Heart left ventricle (tissue), 7 donors: ENCODE data around the genes GOLGA8M, ENTREP2 and TRPM1.

GRCh38 chr15:28509130-28509572 is 23.6 kb downstream of the GOLGA8G start:
- PRO-cap, 6 experiments = no peak in any of the 6 experiments
- RAMPAGE, long total RNA, 2 experiments = no peak in any of the 2 experiments
- RRBS = no CpG with 5 or more reads among the region's 20 CpGs

DNA sequence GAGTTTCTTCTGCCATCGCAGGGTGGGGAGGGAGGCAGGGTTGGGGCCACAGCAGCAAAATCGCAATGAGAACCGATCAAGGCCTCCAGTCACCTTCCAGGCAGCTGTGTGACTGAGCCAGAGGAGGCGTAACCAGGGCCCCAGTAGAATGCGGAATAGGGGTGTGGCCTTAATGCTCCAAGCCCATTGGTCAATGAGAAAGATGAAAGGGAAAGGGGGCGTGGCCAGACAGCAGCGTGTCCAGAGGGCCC is at the start of gene GOLGA8M:
Gene GOLGA8M, minus strand, starts transcription at position 114 of the 251 bp plus-strand sequence.
- PRO-cap, 6 experiments = no peak in any of the 6 experiments
- RAMPAGE, long total RNA, 2 experiments = no peak in any of the 2 experiments
- RRBS = no CpG with 5 or more reads among the region's 7 CpGs

GRCh38 chr15:28737538-28738260 is 25.5 kb upstream of the GOLGA8M start:
- PRO-cap, 6 experiments = peak in 6 of 6 experiments; most common plus-strand start chr15:28737854 (in 4); most common minus-strand start chr15:28737667 (in 1)
- RAMPAGE, long total RNA, 2 experiments = no peak in any of the 2 experiments
- RRBS = no CpG with 5 or more reads among the region's 105 CpGs

DNA sequence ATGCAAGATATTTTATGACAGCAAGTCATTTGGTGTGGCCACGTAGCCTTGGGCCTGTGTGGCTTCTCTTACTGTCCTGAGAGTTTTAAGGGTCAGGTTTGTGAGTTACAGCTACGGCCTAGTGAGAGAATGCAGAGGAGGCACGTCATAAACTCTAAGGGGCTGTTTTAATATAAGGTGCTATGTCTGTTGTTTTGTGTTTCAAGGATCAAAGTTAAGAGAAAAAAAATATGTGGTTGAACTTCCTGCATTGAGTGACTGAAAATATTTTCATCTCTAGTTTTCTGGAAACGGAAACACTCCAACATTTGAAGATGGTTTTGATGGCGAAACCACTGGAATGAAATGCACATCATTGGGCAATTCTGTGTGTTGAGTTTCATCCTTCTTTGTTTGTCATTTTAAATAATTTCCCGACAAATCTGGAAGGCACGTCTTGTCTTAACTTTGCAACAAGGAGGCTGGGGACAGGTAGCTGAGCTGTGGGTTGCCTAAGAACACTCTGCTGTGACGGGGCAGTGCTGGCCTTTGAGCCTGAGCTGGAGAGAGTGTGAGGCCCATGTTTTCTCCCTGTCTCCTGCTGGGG is 5.1 kb downstream of the APBA2 start:
- PRO-cap, 6 experiments = no peak in any of the 6 experiments
- RAMPAGE, long total RNA, 2 experiments = no peak in any of the 2 experiments
- RRBS = no CpG with 5 or more reads among the region's 8 CpGs

DNA sequence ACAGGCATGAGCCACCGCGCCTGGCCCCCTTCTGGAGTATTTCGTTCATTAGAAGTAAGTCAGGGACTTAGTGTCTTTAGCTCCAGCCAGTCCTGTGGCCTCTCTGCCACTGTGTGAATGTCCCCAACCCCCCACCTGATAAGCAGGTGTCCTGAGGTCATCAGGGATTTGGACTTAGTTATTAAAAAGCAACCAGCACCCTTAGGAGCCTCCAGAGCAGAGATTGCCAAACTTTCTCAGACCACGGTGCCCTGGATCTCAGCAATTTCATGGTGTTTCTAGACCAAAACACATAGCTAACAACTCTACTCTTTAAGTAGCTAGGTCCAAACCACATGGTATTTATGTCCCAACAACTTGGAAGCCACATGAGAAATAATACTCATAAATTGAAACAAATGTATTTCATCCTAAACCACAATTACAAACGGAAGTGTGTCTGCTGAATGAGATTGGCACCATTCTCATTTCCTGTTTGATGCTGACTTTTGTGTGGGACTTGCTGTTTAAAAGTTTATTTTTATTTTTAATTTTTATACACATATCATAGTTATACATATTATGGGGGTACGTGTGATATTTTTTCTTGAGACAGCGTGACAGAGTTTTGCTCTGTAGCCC is 52.3 kb downstream of the APBA2 start:
- PRO-cap, 6 experiments = no peak in any of the 6 experiments
- RAMPAGE, long total RNA, 2 experiments = no peak in any of the 2 experiments
- RRBS = no CpG with 5 or more reads among the region's 7 CpGs

- PRO-cap, 6 experiments = no peak in any of the 6 experiments
- RAMPAGE, long total RNA, 2 experiments = no peak in any of the 2 experiments
- RRBS = no CpG with 5 or more reads among the region's 10 CpGs
These were observed 63.2 kb downstream of the APBA2 start for GRCh38 chr15:28948930-28949329.

DNA sequence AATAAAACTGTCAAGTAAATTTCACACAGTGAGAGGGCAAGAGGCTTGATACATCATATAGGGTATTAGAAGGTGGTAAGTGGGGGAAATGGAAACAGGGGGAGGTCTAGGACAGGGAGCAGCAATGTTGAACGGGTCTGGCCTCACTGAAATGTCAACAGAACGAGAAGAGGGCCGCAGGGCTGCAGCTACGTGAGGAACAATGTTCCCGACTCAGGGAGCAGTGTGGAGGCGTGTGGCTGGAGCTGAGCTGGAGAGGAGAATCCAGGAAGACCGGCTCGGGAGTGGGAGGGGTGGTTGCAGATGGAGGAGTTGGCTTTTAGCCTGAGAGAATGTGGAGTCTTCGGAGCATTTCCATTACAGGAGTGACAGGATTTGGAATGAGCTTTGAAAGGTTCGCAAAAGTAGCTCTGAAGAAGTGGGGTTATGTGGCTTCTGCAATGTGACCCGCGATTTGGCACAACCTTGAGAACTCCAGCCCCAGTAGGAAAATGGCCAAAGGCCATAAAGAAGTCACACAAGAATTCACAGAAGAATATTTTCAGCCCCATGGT is 78.7 kb upstream of the NSMCE3 start:
- PRO-cap, 6 experiments = no peak in any of the 6 experiments
- RAMPAGE, long total RNA, 2 experiments = no peak in any of the 2 experiments
- RRBS = no CpG with 5 or more reads among the region's 12 CpGs

DNA sequence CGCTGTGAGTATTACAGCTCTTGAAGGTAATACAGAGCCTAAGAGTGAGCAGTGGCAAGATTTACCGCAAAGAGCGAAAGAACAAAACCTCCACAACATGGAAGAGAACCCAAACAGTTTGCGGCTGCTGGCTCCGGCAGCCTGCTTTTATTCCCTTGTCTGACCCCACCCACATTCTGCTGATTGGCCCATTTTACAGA is 80.6 kb downstream of the ENTREP2 start:
- PRO-cap, 6 experiments = no peak in any of the 6 experiments
- RAMPAGE, long total RNA, 2 experiments = no peak in any of the 2 experiments
- RRBS = no CpG with 5 or more reads among the region's 5 CpGs

- PRO-cap, 6 experiments = no peak in any of the 6 experiments
- RAMPAGE, long total RNA, 2 experiments = no peak in any of the 2 experiments
- RRBS = 1% methylated on average over 43 of the region's 99 CpGs
These were observed at the start of gene ENTREP2 for GRCh38 chr15:29570854-29571479. Gene ENTREP2 (minus strand): TSS chr15:29570979.

- PRO-cap, 6 experiments = no peak in any of the 6 experiments
- RAMPAGE, long total RNA, 2 experiments = no peak in any of the 2 experiments
- RRBS = no CpG with 5 or more reads among the region's 7 CpGs
These were observed 169 bp upstream of the GOLGA8Q start for GRCh38 chr15:30551752-30552010.

DNA sequence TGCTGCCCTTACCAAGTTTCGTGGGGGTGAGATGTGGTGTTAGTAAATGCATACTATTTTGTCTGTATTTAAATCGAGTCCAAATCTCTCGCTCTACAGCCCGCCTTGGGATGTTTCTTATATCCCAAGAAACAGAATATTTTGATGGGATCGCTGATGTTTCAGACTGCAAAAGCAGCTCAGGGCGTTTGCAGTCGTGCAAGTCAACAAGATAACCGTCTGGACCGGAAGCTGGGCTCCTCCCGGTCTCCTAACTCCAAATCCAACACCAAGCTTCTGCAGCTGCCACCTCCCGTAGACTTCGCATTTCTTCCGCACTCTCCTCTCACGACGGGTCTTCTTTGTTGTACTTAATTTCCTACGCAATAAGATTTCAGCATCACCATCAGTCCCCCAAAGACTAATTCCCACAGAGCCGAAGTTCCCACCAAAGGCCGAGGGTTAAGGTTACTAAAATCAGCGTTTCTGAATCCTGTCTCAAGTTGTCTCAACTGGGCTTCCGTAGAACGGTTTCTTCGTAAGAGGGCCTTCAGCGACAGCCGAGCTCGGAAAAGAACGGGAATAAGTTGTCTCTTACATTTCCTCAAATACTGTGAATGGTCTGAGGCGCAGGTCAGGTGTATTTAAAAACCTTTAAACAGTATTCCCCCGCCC is 21.6 kb downstream of the GOLGA8H start:
- PRO-cap, 6 experiments = peak in 3 of 6 experiments; most common plus-strand start position 518 of the sequence (in 2); most common minus-strand start position 493 of the sequence (in 3)
- RAMPAGE, long total RNA, 2 experiments = start-site peak on the minus strand in 2 of 2 experiments, centred at positions 449 to 474 of the sequence, 15 to 23 reads per replicate
- RRBS = no CpG with 5 or more reads among the region's 28 CpGs

- PRO-cap, 6 experiments = no peak in any of the 6 experiments
- RAMPAGE, long total RNA, 2 experiments = no peak in any of the 2 experiments
- RRBS = no CpG with 5 or more reads among the region's 8 CpGs
These were observed 75.4 kb upstream of the FAN1 start for GRCh38 chr15:30828262-30828719.

DNA sequence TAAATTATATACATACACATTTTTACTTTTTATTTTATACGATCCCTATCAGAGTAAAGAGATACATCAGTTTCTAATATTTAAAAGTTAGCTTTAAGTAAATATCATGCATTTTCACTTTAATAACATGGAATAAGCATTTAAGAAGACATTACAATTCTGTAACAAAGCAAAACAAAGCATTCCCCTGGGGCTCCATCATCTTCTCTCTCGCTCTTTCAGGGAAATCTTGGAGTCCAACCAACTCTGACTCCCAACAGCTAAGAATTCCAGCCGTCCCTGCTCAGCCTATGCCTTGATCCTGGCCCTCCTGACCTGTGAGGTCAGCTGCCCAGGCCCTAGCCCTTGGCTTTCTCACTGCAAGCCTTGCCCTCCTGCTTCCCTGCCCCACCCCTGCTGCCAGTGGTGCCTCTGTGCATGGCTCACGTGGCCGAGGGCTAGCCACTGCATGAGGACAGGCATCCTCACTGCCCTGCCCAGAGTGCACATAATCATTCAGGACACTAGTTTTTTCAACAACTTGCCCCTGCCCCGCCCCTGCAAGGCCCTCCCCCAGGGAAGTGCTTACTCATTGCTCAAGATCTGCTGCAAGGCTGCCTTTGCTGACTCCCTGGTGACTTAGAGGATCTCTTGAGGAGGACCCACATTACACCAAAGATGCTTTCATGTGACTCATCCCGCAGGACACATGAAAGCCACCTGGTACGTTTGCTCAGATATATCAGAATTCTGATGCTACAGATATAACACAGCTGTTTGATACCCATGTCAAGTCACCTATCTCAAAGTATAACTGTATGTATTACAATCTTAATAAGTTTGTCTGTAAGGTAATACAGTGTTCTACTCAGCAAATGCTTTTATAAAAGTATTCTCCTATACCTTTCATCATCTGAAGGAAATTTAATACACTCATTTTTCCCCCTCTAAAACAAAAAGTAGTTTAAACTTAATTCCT is 37.5 kb downstream of the MTMR10 start:
- PRO-cap, 6 experiments = peak in 1 of 6 experiments; most common minus-strand start position 485 of the sequence (in 1)
- RAMPAGE, long total RNA, 2 experiments = no peak in any of the 2 experiments
- RRBS = no CpG with 5 or more reads among the region's 8 CpGs

GRCh38 chr15:30990163-30990871 is 1.1 kb downstream of the MTMR10 start:
- PRO-cap, 6 experiments = no peak in any of the 6 experiments
- RAMPAGE, long total RNA, 2 experiments = no peak in any of the 2 experiments
- RRBS = no CpG with 5 or more reads among the region's 10 CpGs

GRCh38 chr15:31025953-31026321 is 34.5 kb upstream of the MTMR10 start:
- PRO-cap, 6 experiments = no peak in any of the 6 experiments
- RAMPAGE, long total RNA, 2 experiments = no peak in any of the 2 experiments
- RRBS = 97% methylated on average over 6 of the region's 22 CpGs

GRCh38 chr15:31062822-31063297 is 38.7 kb downstream of the TRPM1 start:
- PRO-cap, 6 experiments = peak in 3 of 6 experiments; most common plus-strand start chr15:31063144 (in 1); most common minus-strand start chr15:31063025 (in 2)
- RAMPAGE, long total RNA, 2 experiments = no peak in any of the 2 experiments
- RRBS = no CpG with 5 or more reads among the region's 18 CpGs

- PRO-cap, 6 experiments = no peak in any of the 6 experiments
- RAMPAGE, long total RNA, 2 experiments = no peak in any of the 2 experiments
- RRBS = no CpG with 5 or more reads among the region's 8 CpGs
These were observed 13.4 kb downstream of the TRPM1 start for GRCh38 chr15:31088129-31088500.

GRCh38 chr15:31101549-31101815 is at the start of gene TRPM1:
Gene TRPM1 (minus strand): TSS chr15:31101725.
- PRO-cap, 6 experiments = no peak in any of the 6 experiments
- RAMPAGE, long total RNA, 2 experiments = no peak in any of the 2 experiments
- RRBS = no CpG with 5 or more reads among the region's 2 CpGs

DNA sequence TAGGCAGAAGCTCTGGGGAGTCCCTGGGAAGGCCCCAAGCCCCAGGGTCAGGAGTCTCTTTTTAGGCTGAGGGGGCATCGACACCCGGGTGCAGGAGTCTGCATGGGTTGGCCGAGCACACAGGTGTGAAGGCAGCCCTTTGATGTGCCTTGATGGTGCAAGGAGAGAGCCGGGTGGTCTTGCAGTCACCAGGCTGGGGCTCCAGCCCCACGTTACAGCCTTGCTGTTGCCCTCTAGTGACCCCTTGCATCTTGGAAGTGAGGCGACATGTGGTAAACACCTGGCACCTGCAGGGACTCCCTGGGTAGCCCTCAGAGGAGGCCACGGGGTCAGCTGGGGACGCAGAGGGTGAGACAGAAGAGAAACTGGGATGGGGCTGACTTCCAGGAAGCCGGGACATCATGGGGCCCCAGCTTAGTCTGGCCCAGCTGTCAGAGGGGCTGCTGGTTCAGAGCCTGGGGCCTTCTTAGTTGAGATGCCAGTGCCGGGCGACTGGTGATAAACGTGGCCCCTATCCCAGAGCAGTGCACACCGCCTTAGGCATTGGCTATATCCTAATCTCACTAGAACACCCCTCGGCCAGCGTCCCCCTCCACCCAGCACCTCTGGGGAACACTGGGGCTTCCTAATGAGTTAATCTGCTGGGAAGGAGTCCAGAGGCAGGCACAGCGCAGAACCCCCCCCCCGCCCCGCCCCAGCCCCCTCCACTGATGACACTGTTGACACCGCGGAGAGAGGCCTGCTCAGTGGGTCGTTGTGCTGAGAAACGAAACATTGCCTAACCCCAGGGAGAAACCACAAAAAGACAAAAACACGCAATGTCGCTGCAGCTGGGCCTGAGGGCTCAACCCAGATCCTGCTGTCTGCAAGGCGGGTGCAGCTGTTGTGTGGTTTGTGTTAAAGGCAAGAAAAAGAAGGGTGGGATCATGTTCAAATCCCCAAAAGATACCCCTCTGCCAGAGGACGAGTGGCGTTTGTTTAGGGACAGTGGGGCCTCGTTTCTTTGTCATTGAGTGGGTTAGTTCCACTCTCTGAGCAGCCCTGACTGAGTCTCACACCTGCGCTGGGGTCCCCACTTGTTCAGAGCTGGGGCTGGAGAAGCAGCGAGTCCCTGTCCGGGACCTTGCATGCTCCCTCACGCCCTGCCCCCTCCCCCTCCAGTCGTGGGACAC is 60.5 kb upstream of the KLF13 start:
- PRO-cap, 6 experiments = no peak in any of the 6 experiments
- RAMPAGE, long total RNA, 2 experiments = no peak in any of the 2 experiments
- RRBS = 70% methylated on average over 5 of the region's 33 CpGs

- PRO-cap, 6 experiments = no peak in any of the 6 experiments
- RAMPAGE, long total RNA, 2 experiments = no peak in any of the 2 experiments
- RRBS = 15% methylated on average over 3 of the region's 24 CpGs
These were observed 46.7 kb upstream of the KLF13 start for GRCh38 chr15:31279625-31280736.